Gallbladder (tissue), 1 donor: ENCODE measurements around the genes WDTC1 and MAP3K6.

- PRO-cap = no peak
These were observed 31.8 kb downstream of the RPS6KA1 start for GRCh38 chr1:26561234-26561961.

GRCh38 chr1:26695346-26695842, 421 bp upstream of the ARID1A start:
- PRO-cap = unidirectional peak, plus-strand start at chr1:26695679; unidirectional peak, plus-strand start at chr1:26695786

GRCh38 chr1:26700915-26701836, 5.4 kb downstream of the ARID1A start:
- PRO-cap = no peak

- PRO-cap = no peak
These were observed 33.7 kb downstream of the ARID1A start for GRCh38 chr1:26729261-26730222.

GRCh38 chr1:26797450-26798223, 9.9 kb downstream of the PIGV start:
- PRO-cap = no peak

DNA sequence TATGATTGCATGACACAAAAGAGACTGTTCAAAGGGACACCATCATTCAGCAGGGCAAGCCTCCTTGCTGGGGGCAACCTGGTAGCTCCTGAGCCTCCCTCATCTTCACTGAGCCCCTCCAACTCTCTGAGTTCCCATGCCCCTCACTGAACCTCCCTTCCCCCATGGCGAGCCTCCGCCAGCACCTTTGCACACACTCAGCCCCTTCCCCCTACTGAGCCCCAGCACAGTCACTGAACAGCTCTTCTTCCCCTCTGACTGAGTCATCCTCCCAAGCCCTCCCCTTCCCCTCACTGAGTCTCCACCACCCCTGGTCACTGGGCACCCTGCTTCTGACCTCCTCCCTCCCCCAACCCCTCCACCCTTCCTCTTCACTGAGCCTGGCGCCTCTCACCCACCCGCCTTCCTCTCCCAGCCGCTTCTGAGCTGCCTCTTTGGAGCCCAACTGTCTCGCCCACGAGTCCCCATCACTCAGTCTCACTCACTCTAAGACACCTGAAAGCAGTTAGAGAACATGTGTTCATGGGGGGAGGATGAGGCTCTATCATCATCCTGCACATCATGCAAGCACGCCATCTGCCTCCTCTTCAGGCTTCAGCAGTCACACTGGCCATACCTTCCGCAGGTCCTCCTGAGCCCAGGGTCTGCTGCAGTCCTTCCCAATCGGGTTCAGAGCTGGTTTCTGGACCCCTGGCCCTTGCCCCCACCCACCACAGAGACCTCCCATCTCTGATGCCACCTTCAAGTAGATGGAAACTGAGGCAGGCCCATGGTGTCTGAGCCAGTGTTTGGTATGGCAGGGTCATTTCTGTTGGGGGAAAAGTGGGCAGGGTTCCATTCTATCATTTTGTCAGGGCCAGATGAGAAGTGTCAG, 2.0 kb upstream of the TRNP1 start:
- PRO-cap = unidirectional peak, minus-strand start at position 216 of the sequence; unidirectional peak, minus-strand start at position 369 of the sequence

DNA sequence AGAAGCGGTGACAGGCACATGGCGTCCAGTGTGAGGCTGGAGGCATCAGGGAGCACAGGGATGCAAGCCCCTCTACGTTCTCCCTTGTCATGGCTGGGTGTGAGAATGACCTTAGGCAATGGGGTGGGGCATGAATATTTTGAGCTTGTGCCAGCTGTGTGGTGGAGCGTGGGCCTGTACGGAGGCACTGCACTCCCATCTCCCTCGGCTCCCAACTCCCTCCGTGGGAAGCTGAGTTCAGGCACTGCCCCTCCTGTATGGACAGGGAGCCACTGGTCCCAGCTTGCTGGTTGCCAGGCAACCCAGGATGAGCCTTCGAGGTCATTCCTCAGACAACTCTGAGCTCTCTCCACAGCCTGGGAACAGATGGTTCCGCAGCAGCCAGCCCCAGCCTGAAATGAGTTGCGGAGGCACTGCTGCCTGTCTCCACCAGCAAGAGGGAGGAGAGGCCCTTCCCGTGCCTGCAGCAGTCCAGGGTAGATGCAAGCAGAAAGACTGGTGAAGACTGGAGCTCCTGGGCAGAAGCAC, 58.3 kb upstream of the TENT5B start:
- PRO-cap = no peak

DNA sequence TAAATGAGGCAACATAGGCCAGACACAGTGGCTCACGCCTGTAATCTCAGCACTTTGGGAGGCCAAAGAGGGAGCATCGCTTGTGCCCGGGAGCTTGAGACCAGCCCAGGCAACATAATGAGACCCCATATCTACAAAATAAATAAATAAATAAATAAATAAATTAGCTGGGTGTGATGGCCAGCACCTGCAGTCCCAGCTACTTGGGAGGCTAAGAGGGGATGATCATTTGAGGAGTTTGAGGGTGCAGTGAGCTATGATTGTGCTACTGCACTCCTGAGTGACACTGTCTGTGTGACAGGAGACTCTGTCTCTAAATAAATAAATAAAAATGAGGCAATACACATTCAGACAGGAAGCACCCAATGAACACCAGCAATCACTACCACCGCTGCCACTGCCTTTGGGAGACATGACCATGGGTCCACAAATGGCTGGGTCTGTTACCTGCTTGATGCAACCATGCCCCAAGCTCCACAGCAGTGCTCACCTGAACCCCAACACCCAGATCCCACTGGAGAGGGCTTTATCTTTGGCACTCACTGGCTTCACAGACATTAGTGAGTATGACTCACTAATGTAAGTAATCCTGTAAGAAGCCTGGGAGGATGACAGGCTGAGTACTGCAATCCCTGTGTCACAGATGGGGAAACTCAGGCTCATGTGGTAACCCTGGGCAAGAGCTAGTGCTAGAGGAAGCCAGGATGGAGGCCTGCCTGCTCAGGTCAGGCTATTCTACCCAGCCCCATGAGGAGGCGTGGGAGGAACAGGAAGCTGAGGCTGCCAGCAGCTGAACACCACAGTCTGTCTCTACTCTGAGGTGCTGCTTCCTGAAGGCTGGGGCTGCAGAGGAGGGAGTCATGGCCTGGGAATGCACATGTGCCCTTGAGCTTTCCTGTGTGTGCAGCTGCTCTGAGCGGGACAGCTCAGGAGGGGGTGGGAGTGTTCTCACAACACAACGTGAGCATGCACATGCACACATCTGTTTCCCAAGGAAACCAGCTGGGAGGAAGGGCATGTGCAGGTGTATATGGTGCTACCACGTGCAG, 43.1 kb downstream of the SLC9A1 start:
- PRO-cap = no peak

- PRO-cap = bidirectional peak, plus-strand start at chr1:27234573, minus-strand start at chr1:27234247; unidirectional peak, plus-strand start at chr1:27234672
These were observed at the start of gene WDTC1 for GRCh38 chr1:27234159-27234823. Gene WDTC1, plus strand, starts transcription at chr1:27234632.

DNA sequence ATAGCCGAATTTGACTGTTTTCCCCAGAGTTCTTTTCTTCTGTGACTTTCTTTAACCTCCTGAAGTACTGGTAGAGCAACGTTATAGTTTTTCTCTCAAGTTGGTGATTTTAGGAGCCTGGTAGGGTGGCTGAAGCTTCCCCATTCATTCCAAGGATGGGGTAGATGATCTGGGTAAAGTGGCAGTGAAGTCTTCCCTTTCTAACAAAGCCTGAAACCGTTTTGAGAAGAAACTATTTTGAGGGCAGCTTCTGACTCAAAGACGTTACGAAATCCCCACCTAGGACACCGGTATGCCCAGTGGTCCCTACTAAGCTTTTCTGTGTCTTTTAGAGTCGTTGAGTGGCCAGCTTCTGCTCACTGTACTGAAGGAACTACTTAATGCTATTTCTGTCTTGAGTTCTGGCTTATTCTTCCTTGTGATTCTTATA, 1.3 kb downstream of the WDTC1 start:
- PRO-cap = no peak

GRCh38 chr1:27290593-27291479, 31.1 kb upstream of the TMEM222 start:
- PRO-cap = no peak

GRCh38 chr1:27335497-27336210, 6.2 kb upstream of the SYTL1 start:
- PRO-cap = no peak

GRCh38 chr1:27345080-27345545, 3.3 kb downstream of the SYTL1 start:
- PRO-cap = no peak

DNA sequence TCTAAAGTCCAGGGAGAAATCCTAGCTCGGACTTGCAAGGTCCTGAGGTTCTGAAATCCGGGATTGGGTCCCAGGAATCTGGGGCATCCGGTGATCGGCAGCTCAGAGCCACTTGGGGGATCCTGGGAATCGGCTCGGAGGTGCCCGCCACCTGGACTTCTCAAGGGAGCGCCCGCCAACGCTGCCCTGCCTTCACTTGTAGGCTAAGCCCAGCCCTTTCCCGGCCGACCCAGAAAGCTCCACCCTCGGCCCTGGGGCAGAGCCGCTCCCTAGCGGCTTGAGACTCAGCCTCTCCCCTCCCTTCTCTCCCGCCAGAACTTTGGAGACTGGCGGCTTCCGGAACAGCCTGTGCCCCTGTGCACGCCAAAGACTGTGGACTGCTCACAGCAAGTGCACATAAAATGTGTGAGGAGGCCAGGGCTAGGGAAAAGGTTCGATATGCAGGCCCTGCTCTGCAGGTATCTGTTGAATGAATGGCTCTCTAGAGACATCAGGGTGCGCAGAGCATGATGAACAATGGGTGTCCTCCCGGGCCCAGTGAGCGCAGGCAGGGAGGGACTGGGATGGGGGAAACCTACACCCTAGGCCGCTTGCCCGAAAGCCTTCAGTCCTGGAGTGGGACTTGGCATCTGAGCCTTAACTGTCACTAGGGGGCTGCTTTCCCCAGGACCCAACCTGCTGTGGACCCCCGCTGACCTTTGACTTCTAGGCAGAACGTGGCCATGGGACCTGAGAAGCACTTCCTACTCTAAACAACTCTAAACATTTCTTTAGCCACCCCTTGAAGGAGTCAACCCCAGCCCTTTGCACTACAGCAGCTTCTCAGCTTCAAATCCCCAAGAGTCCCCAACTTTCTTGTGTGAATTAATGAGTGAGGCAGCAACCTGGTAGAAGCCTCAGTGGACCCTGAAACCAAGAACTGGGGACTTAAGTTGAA, at the start of gene MAP3K6:
Gene MAP3K6, minus strand, starts transcription at position 200 of the 937 bp plus-strand sequence.
- PRO-cap = bidirectional peak, plus-strand start at position 347 of the sequence, minus-strand start at position 198 of the sequence

DNA sequence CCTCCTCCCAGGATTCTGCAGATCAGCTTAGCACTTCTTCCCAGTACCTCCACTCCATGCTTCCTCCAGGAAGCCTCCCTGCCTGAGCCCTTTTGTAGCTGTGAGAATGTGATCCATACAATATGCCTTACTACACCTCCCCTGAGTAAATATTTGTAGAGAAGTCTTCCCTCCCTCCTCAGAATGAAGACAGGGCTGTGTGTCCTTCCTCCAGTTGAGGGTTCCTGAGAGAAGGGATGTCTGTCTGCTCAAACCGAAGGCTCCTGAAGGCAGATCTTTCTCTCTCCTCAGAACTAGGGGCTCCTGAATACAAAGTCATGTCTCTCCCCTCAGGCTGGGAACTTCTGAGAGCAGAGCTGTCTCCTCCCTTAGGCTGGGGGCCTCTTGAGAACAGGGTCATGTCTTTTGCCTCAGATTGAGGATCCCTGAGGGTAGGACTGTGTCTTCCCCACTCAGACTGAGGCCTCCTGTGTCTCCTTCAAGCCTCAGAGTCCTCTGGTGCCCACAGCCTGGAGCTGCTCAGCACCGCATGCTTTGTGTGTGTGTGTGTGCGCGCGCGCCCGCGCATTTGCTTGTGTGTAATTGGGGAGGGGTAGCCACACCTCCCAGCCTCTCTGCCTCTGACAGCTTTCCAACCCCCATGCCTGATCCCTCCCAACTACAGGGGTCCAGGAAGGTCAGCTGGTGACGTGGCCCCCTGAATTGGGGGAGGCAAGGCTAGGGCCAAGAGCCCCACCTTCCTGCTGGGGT, 6.6 kb downstream of the GPR3 start:
- PRO-cap = no peak

DNA sequence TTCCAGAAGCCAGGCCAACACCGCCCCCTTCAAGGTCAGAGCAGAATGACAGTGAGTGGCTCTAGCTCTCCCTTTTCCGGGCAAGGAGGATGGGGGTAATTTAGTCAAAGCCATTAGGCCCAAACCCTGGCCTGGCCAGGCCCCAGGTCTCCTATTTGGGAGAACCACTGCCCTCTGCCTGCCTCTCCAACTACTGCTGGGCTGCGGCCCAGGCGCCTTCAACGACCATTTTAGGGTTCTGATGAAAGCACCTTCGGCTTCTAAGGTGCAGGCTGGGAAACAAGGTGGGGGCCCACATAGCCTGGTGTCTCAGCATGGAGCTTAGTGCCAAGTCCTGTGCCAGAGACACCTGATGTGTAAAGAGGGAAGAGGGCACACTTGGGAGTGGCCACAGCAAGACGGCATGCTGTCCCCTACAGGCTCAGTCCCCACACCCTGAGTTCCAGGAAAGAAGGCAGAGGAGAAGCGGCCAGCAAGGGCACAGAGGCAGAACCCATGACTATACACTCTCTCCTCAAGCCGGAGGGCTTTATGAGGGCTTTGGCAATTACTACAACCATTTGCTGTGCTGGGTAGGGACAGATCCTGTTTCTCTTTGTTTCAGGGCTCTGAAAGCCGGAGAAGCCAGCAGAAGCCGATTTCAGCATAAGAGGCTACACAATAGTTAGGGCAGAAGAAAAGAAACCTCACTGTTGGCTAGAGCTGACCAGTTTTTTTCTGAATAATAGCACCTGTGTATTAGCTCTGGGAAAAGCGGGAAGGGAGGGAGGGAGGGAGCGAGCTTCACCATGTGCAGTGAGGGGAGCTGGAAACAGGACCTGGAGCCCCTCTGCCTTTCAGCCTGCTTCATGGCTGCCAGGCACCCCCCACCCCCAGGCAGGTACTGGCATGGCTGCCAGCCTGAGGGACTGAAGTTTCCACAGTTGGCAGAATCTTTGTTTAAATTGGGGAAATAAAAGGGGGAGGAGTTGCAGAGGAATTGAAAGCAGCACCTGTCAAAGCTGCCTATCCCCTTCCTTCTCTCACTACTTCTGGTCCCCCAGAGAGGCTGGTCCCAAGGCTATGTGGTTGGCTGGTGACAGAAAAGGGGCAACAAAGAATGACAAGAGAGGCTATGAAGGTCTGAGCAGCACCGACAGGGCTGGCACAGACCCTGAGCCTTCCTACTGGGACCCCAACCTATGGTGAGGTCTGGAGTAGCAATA, 13.9 kb downstream of the GPR3 start:
- PRO-cap = no peak

DNA sequence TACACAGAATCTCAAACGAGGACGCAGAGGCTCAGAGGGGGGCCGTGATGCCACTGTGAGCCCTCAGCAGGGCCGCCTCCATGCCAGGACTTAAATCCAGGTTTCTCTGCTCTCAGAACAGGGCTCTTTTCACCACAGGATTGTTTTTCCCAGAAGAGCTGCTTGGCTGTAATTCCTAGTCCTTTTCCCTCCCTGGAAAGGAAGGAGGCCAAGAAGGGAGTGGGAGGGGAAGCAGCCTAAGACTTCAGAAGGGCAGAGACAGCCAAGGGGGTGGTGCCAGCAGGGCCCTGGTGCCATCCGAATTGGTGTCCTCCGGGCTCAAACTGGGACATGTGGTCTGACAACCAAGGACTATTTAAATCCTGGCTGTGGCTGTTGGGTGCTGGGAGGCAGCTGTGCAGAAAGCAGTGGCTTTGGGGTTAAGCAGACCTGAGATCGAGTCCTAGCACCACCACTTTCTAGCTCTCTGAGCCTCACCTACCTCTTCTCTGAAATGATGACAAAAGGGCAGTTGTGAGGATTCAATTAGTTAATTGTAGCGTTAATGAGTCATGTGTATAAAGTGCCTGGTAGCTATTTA, 2.4 kb upstream of the WASF2 start:
- PRO-cap = no peak

DNA sequence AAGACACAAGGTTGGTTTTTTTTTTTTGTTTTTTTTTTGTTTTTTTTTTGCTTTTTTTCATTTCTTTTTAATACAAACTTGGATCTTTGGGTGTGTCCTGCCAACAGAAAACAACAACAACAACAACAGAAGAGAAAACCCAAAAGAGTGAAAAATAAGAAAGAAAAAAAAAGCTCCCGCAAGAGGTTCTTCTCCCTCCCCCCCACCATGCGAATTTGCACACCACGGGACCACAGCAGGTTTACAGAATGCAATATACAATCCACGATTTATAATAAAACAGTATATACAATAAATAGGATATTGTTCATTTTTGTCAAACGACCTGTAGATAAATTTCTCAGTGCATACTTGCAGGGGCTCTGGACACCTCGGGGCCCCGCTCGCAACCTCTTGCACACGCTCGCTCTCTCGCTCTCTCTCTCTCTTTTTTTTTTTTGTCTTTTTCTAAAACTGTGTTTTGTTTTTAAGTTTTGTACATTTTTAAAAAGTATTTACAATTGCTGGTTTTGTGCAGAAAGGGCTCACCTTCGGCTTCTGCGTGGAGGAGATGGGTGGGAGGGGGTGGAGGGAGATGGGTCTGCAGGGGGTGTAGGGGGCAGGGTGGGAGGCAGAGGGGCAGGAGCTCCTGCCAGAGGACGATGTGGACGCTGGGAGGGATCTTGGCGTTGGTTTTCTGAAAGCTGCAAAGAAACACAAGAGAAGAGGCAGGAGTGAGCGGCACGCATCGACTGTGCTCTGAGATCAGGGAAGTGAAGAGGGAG, 44.4 kb upstream of the WASF2 start:
- PRO-cap = no peak

DNA sequence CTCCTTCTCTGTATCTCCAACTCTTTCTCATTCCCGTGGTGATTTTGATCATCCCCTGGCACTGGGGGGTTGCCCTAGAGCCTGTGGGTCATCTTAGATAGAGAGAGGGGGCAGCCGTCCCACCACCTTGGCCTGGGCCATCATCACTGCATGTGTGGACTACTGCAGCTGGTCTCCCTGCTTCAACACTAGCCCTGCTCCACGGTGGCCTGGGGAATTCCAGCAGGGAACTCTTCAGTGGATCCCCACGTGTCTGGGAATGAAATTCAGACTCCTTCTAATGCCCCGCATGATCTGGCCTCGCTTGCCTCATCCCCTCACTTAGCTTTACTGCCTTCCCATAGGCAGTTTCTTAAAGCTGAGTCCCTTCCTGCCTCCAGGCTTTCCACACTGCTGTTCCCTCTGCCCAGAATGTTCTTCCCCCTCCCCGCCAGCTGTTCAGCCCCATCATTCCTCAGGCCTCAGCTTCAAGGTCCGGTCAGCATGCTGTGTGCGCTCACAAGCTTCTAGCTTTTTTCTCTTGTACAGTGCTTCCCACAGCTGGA, 54.7 kb upstream of the WASF2 start:
- PRO-cap = no peak

DNA sequence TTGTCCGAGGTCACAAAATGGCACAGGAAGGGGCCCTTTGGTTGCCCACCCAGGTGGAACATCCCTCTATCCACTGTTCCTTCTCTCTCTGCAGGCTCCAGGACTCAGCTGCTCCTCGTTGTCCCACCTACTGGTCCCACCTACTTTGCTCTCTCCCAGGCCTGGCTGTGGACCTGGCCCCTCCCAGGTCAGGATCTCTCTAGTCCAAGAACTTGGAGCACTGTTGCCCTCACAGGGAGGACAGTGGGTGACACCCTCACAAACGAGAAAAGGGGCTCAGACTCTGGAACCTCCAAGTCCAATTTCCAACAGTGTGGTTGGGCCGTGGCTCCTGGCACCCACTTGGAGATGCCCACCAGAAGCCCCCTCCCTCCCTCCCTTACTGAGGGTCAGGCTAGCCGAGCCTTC, 48.6 kb downstream of the AHDC1 start:
- PRO-cap = no peak